Measurements from ENCODE around the genes NDUFAB1 and ERN2.

DNA sequence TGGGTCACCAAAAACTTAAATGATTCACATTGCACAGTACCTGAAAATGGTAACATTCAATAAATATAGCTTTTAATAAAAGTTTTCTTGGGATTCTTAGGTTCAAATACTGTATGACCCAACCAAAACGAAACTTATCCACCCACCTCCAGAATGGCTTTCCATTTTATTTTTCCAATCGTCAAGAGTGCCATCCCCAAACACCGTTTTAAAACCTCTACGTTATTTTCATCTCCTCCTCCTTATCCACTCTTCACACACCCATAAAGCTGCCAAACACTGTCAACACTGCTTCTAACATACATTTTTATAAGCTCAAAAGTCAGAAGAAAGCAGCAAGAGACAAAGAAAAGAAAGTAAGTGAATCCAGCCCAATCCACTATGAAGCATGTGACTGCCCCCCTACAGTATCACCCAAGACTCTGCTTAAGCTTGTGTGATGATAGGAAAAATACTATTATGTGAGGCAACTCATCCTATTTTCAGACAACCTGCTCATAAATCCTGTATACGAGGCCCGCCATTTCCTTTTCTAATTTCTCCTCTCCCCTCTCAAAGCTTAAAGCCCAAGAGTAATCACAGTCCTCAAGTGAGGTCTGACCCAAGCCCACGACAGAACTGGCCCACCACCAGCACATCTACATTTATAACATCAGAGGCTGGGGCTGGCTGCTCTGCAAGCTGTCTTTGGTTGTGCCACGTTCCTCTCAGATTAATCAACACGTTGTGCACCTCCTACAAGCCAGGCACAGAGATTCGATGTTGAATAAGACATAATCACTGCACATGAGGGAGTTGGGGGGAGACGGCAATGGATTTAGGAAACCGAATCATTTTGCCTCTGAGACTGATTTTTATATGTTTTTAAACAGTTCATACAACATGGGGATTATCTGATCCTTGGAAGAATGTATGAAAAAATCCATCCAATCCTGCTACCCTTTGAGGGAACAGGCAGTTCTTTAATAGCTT, 16.3 kb downstream of the USP31 start:
- PRO-cap, result no peak
- CAGE, long polyA plus RNA, result no peak

DNA sequence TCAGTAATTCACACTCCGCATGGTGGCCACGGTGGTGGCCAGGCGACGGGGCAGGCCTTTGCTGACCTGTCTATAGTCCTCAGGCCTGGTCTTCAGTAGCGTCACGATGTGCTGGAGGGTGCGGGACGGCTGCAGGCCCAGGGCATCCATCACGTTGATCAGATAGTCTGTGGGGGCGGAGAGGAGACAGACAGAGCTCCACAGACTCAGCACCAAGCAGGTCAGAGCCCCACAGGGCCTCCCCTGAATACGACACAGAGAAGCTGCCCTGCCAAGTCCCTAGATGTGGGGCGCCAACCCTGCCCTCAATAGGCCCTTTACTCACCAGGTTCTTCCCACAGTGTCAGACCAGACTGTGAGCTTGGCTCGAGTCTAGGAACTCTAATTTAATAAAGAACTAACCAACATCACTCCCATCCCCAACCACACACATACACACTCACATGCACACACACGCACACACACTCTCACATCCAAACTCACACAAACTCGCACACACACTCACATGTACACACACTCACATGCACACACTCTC, 64.0 kb downstream of the COG7 start:
- PRO-cap, result no peak
- CAGE, long polyA plus RNA, result no peak

DNA sequence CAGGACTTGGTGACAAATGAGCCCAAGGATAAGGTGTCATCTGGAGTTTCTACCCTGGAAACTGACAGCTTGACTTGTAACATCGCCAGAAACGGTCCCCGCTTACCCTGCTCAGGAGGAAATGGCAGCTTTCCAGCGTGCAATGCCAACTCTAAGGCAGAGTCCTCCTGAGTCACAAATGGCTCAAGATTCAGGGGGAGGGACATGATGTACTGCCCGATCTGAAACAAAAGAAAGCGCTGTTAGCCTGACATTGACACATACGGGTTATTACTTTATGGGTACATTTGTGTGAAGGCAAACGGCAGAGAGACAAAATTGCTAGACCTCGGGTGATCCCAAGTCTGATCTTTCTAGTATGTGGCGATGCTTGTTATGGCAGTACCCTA, 59.9 kb downstream of the COG7 start:
- PRO-cap, result no peak
- CAGE, long polyA plus RNA, result no peak

- PRO-cap, result no peak
- CAGE, long polyA plus RNA, result no peak
These were observed 44.2 kb downstream of the COG7 start for GRCh38 chr16:23408500-23409436.

GRCh38 chr16:23469840-23470450, 17.0 kb upstream of the COG7 start:
- PRO-cap, result no peak
- CAGE, long polyA plus RNA, result no peak

DNA sequence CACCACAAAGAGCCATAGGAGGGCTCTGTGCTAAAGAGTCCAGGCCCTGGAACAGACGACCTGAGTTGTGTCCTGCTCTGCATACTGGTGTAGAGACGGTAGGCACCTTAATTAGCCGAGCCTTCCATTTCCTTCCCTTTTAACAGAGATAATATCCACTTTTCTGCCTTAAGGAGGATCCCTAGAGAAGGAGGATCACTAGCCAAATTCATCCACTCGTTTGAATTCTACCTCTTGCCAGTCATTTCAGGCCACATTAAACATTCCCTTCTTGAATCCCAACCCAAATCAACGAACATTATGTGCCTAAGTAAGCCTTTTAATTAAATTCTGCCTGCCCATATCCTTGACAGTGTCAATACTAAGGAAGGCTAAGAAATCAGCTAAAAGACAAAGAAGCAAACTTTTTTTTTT, 21.0 kb upstream of the COG7 start:
- PRO-cap, result no peak
- CAGE, long polyA plus RNA, result no peak

- PRO-cap, result unidirectional peak, plus-strand start at chr16:23520619; unidirectional peak, plus-strand start at chr16:23520709
- CAGE, long polyA plus RNA, result no peak
These were observed 10.1 kb upstream of the GGA2 start for GRCh38 chr16:23520336-23520924.

DNA sequence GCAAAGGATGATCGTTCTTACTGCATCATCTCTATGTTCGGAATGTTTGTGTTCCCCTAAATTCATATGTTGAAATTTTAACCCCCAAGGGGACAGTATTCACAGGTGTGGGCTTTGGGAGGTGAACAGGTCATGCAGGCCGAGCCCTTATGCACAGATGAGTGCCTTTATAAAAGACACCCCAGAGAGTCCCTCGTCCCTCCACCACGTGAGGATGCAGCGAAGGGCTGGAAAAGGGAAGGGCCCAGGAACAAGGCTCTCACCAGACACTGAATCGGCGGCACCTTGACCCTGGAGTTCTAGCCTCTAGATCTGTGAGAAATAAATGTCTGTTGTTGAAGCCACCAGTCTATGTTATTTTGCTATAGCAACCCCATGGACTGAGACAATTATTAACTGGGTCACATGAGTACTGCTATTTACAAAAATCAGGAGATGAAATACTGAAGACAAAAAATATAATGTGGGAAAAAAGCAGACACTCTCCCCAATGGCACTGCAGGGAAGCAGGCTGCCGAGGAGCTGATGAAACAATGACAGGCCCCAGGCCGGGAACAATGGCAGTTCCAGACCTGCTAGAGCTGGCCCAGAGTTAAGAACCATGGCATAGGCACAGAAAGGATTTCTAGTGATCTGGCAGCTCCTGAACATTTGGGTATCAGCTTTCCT, 17.7 kb upstream of the GGA2 start:
- PRO-cap, result no peak
- CAGE, long polyA plus RNA, result no peak

GRCh38 chr16:23595435-23596720, at the start of gene NDUFAB1:
Gene NDUFAB1 (minus strand): TSS chr16:23596316.
- PRO-cap, result bidirectional peak, plus-strand start at chr16:23596571, minus-strand start at chr16:23596316
- CAGE, long polyA plus RNA, result no peak

- PRO-cap, result no peak
- CAGE, long polyA plus RNA, result no peak
These were observed 957 bp downstream of the PLK1 start for GRCh38 chr16:23679638-23680053.

GRCh38 chr16:23712915-23713514, at the start of gene ERN2:
Gene ERN2 (minus strand): TSS chr16:23713222.
- PRO-cap, result no peak
- CAGE, long polyA plus RNA, result no peak

DNA sequence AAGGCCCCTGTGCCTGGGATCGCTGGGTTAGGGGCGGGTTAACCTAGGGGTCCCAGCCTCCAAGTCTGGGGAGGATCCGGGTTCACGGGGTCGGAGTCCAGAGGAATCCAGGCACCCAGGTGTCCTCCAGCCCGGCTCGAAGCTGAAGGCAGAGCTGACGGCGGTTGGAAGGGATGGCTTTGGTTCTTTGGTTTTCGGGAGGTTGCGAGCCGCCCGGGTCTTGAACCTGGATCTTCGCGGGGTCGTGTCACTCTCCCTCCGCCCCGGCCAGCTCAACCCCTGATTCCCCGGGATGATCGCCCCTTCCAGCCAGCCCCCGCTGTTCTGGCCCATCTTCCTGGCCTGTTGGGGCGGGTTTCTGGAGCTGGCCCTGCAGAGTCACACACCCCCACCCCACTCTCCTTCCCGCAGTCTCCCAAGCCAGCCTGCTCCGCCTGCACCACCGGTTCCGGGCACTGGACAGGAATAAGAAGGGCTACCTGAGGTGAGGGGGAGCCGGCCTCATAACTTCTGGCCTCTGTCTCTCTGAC, 489 bp downstream of the CHP2 start:
- PRO-cap, result no peak
- CAGE, long polyA plus RNA, result no peak

- PRO-cap, result no peak
- CAGE, long polyA plus RNA, result no peak
These were observed 4.5 kb downstream of the PRKCB start for GRCh38 chr16:23840168-23840801.

DNA sequence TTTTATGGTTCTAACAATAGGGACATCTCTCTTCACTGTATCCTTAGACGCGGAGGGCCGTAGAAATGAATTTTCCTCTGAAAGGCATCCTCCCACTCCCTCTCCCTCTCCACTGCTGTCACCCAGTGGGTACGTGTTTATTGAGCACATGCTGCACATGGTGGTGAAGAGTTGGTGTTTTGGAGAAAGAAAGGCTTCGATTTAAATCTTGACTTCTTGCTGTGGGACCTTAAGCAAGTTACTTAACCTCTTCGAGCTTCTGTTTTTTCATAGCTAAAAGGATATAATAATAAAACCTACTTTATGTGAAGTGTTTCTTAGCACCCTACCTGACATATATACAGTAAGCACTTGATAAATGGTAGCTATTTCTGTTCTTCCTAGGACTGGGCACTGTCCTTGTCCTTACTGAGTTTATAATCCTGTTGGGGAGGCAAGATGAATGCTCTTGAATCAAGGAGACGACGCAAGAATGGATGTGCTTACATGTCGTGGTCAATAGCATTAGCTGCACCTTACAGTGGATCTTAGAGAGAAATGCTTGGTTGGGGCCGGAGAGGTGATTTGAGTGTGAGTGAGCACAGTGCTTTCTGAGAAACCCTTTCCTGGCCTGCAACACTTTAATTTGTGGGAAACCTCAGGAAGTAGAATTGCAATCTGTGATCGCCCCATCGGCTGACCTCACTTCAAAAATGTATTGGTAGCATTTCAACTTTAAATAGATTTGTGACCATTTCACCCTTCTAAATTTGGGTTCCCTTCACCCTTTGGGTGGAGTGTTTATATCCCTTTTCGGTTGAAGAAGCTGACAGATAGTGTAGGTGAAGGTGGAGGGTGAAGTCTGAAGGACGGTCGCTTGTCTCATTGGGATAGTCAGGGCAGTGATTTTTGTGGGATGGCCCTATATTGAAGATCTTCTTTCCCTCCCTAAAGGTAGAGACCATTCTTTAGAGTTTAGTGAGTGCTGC, 13.0 kb downstream of the PRKCB start:
- PRO-cap, result no peak
- CAGE, long polyA plus RNA, result no peak

GRCh38 chr16:23859464-23859959, 23.7 kb downstream of the PRKCB start:
- PRO-cap, result no peak
- CAGE, long polyA plus RNA, result start-site peak on the plus strand at chr16:23859545-23859955, 12 and 28 reads in 2 replicates

DNA sequence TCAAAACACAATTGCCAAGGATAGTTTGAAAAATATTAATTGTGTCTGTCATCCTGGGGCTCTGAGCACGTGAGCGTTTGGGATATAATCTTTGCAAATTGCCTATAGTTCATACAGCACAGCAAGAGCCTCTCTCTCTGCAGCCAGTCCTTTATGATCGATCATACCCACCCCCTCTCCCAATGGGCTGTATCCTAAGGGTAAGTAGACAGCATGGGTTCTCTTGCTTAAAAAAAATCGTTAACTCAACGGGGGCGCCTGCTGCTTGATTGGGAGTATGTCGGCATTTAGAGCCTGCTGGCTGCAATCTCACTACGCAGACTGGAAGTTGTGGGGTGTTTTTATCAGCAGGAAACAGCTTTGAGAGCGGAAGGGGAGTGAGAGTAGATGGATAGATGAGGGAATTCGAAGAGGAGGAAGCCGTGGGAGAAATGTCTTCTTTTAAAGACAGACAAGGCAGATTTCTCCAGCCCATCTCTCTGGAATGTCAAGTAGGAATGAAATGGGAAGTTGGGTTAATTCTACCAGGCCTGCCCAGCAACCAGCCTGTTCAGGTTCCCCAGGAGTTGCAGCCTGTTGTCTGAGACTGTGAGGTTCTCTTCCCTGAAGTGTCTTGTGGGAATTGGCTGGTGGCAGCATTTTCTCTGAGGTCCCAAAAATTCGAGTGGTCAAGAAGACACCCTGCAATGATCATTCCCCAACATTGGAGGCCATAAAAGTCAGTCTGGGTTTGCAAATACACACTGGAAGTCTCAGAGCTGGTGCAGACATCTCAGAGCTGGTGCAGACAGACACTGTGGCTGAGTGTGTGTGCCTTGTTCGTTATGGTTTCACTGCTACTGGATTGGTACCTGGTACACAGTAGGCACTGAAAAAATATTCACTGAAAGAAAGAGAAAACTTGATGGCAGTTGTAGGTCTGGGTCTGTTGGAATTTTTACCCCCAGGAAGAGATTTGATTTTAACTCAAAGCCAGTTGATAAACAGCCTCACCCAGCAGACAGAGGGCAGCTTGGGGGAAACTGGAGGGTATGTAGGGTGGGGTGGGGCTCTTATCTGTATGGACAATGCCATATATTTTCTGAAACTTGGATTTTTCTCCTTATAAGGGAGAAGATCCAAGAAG, 65.7 kb downstream of the PRKCB start:
- PRO-cap, result no peak
- CAGE, long polyA plus RNA, result no peak

GRCh38 chr16:24094044-24094967, 161.8 kb upstream of the CACNG3 start:
- PRO-cap, result no peak
- CAGE, long polyA plus RNA, result no peak

DNA sequence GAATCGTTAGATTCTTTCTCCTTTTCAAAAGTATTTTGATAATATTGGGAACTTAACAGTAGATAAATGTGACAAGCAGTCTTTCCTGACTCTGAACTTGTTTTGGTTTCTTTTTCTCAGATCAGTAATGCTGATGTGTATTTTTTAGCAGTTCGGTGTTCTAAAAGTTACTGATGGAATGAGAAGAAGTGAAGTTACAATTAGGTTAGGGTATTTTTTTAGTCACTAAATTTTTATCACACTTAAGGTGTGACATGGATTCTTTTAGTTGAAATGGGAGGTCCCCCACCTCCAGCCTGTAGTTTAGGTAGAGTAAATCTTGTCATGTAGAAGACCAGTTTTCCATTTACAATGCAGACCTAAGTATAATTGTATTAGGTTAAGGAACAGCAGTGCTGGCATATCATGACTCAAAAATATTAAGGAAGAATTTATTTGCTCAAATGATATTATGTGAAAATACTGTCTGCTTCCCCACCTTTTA, 2.3 kb downstream of the RBBP6 start:
- PRO-cap, result no peak
- CAGE, long polyA plus RNA, result no peak

- PRO-cap, result no peak
- CAGE, long polyA plus RNA, result no peak
These were observed 32.3 kb downstream of the RBBP6 start for GRCh38 chr16:24571383-24572417.

DNA sequence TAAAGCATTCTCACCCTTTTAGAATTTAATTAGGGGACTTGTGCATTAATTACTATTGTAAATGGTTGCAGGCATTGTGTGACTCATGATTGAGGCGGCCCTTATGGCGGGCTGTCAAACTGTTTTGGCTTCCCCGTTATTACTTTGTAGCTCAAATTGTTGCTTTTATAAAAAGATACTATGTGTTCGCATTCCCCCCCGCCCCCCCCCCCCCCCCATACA, 1.0 kb downstream of the TNRC6A start:
- PRO-cap, result no peak
- CAGE, long polyA plus RNA, result no peak